ENCODE measurements around a stretch of chr1.

GRCh38 chr1:16608066-16608455 lies 167.5 kb downstream of the NECAP2 start:
- PRO-cap = no peak

GRCh38 chr1:16612906-16613819 lies 172.6 kb downstream of the NECAP2 start:
- PRO-cap = bidirectional peak, plus-strand start at chr1:16613373, minus-strand start at chr1:16613282; bidirectional peak, plus-strand start at chr1:16613662, minus-strand start at chr1:16613550

- PRO-cap = no peak
These were observed 178.4 kb downstream of the NECAP2 start for GRCh38 chr1:16618698-16619499.

DNA sequence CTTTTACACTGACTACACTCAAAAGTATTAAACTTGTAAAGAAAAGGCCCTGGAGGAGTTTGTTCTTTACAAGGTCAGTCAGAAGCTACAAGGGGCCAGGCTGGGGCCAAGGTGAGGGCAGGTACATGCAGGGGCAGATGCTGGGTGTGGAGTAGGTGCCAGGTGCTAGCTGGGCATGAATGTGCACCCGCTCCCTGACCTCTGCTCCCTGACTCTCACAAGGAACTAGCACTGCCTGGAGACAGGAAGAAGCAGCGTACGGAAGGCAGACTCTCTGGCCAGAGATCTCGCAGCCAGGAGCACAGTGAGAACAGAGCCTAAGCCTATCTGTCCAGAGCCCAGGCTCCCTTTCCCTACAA lies 201.8 kb downstream of the NECAP2 start:
- PRO-cap = no peak

DNA sequence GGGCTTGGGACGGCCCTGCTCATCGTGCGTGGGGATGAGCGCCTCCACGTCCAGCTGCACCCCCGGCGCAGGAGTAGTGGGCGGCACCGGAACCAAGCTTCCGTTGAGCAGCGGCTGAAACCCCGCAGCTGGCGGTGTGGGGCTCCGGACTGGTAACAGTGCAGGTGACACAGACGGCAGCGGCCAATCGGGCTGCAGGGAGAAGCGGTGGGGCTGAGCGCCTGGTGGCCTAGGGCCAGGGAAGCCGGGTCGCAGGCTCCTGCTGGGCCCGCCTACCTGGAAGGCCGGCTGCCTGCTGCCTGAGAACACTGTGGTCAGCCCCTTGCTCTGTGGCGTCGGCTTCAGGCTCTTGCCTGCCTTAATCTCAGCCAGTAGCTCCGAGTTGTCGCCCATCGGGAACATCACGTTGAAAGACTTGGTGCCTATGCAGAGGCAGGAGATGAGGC lies 225.2 kb upstream of the CROCC start:
- PRO-cap = no peak

DNA sequence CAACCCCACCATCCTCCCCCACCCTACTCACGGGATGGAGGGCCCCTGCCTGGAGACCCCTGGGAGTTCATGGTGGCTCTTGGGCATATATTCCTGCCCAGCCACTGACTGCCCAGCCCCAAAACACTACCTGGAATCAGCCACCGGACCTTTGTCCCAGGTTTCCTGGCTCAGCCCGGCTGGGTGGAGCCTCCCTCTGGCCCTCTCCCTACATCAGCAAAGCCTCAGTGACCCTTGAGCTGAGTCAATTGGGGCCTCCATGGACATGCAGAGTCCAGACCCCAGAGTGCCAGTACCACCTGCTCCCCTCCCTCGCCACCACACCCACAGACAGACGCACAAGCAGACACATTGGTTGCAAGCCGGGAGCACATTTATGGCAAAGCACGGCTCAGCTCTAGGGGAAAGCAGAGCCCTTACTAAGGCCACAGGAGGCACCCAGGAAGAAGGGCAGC lies 224.6 kb upstream of the CROCC start:
- PRO-cap = no peak

GRCh38 chr1:16735420-16735619 lies 186.4 kb upstream of the CROCC start:
- PRO-cap = no peak

- PRO-cap = no peak
These were observed 27.3 kb downstream of the CROCC start for GRCh38 chr1:16949033-16949511.

DNA sequence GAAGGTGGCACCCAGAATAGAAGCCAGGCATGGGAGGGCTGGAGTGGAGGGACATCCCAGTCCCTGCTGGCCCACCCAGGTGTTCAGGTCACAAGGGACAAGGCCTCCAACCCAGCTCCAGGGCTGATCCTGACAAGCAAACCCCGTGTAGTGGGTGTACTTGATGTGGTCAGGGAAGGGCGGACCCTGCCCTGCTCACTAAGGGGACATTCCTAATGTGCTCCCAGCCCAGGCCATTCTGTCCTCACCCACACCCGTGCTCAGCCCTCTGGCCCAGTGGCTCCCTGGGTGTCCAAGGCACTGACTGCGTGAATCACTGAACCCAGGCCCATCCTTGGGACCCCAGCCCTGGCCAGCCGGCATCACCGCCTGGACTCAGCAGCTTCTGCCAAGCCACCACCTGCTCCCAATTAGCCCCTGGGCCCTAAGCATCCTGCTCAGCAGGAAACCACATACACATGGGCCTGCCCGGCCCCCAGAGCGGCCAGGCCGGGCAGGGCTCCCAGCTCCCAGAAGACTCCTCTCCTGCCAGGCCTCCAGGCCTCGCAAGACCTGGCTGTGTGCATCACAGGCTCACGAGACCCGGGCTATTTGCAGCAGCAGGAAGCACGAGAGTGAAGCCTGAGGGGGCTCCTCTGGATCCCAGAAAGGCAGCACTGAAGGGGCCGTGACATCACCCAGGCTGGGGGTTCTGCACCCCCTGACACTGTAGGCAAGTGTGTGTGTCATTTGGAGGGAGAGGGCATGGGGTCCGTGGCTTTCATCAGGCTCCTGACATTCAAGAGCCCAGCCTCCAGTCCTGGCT lies 1.8 kb downstream of the MFAP2 start:
- PRO-cap = no peak

GRCh38 chr1:17117452-17118737 lies 1.4 kb downstream of the PADI2 start:
- PRO-cap = no peak

DNA sequence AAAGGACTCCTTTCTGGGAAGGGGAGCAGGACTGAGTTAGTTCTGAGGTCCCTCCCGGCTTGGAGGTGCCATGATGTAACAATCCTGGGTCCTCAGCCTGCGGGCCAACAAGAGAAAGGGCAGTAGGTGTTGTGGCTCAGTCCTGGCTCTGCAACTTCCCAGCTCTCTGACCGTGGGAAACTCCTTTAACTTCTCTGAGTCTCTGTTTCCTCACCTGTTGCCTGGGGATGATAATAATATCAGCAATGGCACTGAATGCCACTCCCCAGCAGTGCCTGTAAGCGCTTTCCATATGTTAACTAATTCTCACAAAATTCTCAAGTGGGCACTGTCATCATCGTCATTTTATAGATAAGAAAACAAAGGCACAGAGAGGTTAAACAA lies 2.3 kb downstream of the PADI3 start:
- PRO-cap = no peak

DNA sequence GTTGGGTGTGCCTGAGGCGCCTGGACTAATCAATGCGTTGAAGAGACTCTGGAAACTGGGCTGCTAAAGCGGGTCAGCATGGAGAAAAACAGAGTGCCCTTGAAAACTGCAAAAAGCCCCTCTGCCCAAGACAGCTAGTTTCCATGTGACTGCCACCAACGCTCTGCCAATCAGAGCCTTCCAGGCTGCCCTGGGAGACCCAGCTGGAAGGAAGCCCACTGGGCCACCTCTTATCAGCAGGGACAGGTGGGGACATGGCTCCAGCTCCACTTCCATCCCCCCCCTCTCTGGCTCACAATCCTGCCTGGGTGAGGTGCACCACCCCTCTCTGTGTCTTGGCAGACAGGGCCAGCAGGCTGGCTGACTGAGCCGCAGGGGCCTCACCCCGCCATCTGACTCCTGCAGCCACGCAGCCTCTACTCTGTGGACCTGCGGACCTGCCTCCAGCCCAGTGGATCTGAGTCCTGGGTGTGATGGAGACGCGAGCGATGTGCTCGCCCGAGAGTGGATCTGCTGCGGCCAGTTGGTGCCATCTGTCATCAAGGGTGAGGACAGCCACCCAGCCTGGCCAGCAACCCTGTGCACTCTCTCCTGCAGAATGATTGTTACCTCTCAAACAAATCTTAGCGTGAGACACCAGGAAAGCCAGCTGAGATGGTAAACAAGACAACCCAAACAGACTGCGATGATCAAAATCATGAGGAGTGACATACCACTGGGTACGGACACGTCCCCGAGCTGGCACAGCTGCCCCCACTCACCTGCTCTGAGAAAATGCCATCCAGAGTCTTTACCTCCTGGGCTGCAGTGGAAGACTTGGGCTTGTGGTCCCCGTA lies 30.0 kb downstream of the RCC2 start:
- PRO-cap = no peak

DNA sequence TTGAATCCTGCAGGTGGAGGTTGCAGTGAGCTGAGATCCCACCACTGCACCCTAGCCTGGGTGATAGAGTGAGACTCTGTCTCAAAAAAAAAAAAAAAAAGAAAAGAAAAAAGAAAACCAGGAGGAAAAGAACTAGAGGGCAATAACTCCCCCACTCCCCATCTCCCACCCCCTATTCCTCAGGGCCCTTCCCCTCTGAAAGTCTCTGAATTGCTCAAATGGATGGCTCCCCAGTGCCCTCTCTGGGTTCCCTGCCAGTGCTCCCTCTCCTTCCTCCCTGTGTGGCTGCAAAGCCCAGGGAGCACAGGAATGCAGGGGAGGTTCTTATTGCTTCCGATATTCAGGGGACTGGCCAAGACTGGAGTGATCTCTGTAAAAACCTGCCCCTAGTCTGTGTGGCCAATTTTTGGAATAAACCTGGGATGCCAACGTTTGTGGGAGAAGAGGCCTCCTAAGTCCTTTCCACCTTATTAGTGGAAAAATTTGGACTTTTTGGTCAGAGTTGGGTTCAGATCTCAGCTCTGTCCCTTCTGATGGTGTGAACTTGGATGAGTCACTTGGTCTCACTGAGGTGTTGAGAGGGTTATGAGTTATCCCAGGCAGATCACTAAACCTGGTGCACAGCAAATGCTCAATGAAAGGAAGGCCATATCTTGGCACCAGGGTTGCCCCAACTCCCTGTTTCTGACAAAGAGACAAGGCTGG lies 13.4 kb upstream of the ARHGEF10L start:
- PRO-cap = no peak

- PRO-cap = bidirectional peak, plus-strand start at chr1:17540469, minus-strand start at chr1:17540412; bidirectional peak, plus-strand start at chr1:17540564, minus-strand start at chr1:17540518
These were observed 794 bp downstream of the ARHGEF10L start for GRCh38 chr1:17540310-17540673.

GRCh38 chr1:17559233-17559776 lies 19.8 kb downstream of the ARHGEF10L start:
- PRO-cap = no peak

- PRO-cap = no peak
These were observed 25.1 kb downstream of the ARHGEF10L start for GRCh38 chr1:17564519-17565069.

- PRO-cap = no peak
These were observed 53.8 kb downstream of the ARHGEF10L start for GRCh38 chr1:17593120-17593906.

DNA sequence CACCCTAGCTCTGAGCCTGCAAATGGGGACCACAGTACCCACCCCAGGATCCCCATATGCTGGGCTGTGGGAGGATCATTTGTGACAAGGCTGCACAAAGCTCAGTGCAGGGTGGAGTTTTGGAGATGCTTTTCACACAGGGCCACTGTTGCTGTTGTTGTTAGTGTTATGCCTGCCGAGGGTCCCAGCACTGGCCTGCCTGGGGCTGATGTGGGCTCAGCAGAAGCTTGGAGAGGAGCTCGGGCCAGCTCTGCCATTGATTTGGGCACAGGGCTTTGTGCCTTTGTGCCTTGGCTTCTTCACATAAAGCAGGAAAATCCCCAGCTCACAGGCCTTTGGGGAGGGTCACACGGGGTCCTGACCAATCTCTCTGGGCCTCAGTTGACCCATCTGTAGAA lies 65.5 kb downstream of the ARHGEF10L start:
- PRO-cap = no peak

DNA sequence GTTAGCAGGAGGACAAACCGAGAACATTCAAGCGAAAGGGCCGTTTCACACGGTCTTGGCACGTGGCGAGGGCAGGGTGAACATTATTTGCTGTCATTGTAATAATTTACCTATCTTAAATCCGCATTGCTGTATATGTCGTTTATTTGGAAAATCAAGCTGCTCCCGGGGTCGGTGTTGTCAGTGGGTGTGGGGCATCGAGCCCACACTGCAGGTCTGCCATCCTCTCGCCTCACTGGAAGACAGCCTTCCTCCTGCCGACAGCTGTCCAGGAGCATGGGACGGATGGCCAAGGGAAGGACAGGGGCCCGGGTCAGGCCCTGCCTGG lies 87.1 kb upstream of the ACTL8 start:
- PRO-cap = no peak

DNA sequence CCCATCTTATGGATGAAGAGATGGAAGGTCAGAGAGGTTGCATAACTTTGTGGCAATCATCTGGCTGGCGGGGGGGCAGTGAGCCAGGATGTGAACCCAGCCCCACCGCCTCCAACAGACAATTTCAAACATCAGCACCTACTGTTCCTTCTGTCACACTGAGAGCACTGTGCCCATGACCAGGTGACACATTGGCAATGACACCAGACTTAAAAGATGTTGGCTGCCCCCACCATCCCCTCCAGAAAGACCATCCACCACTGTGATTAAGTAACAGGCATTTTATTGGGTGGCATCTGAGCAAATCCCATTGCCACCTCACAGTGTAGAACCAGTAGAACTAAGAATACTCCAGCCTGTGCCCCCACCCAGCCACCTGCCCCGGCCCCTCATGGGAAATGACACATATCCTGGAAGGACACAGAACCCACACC lies 11.7 kb upstream of the TAS1R2 start:
- PRO-cap = no peak